Measurements from ENCODE around the genes CSTL1 and CST8.

- PRO-cap = no peak
Measured at GRCh38 chr20:23025390-23026015, 9.6 kb upstream of the SSTR4 start.

DNA sequence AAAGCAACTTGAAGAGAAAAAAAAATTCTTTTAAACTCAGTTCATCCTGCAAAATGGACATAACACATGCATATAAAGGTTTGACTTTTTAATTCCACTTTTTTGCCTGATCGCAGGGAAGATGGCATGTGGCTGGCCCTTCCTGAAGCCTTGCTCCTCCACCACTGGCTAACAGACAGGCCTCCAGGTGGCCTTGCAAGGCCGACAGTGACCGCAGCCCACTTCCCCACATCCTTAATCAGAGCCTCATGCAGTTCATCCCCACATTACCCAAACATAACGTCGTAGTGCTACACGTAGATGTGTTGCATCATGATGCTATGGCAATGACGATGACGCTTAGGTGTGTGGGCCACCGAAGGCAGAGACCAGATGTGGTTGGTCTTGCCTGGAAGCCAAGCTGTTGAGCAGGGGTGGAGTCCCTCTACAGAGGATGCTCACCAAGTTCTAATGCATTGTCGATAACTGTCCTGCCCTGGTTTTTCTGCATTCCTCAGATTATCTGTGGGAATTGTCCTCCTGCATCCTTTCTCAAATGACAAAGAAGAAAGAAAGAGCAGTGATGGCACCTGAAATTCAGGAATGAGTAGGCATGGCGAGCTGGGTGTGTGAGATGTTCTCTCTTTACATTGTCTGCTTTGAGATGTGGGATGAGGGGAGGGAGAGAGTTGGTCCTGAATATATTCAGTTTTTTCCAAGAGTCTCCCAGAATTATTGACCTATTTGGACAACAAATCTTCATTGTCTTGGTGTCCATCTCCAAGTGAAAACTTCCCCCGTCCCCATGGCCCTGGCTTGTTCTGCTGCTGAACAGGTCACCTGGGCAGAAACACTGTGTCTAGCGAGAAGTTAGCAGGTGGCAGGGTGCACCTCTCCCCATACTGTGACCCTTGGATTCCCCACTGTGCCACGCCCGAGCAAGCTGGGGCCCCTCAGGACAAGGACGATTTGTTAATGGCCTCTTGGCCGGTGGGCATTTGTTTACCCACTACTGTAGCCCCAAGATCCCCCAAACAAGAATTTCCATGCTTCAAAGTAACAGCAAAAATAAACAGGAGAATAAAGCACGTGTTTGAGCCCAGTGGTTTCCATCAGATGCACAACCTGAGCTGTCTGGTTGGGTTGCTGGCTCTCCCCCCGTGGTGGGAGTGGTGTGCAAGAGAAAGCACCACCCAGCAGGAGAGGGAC is 5.3 kb downstream of the CD93 start:
- PRO-cap = no peak

GRCh38 chr20:23092649-23093304 is 6.7 kb upstream of the CD93 start:
- PRO-cap = no peak

- PRO-cap = no peak
Measured at GRCh38 chr20:23126279-23127169, 40.4 kb upstream of the CD93 start.

DNA sequence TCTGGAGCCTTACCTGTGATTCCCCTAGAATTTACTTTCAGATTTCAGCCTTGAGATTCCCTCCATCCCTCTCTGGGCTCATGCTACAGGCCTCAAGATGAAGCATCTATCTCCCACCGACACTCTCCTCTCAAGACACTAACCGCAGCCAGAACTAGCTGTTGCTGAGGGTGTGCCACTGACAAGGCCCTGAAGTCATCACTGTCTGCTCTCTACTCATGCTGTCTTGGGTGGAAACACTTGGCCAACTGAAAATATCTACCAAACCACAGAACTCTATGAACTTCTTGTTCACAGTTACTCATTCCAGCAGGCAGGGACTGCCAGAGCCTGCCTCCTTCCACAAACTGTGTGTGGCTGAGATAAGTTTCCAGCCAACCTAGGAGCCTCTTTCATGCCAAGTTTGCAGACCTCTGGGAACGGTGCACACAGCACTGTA is 45.6 kb upstream of the NXT1 start:
- PRO-cap = no peak

DNA sequence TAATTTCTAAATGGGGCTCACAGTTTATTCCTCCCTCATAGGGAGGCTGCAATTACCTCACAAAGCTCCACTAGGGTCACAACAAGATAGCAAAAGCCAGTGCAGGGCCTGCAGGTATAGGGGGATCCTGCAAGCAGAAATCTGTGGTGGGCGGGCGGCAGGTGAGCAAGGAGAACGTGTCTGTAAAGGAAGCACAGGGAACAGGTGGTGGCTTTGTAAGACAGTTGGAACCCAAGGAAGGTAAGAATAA is at the start of gene CSTL1:
Gene CSTL1 (plus strand): TSS at position 119 of the 250 bp plus-strand sequence.
- PRO-cap = no peak

- PRO-cap = no peak
Measured at GRCh38 chr20:23491017-23491237, at the start of gene CST8. Gene CST8, plus strand, starts transcription at chr20:23491117.

- PRO-cap = no peak
Measured at GRCh38 chr20:23552192-23552611, 16.1 kb downstream of the CST9L start.

- PRO-cap = no peak
Measured at GRCh38 chr20:23756769-23757149, 6.0 kb upstream of the CST1 start.

GRCh38 chr20:24034538-24035136 is 46.1 kb upstream of the GGTLC1 start:
- PRO-cap = unidirectional peak, minus-strand start at chr20:24034924

- PRO-cap = no peak
Measured at GRCh38 chr20:24479488-24479795, 10.0 kb downstream of the SYNDIG1 start.

DNA sequence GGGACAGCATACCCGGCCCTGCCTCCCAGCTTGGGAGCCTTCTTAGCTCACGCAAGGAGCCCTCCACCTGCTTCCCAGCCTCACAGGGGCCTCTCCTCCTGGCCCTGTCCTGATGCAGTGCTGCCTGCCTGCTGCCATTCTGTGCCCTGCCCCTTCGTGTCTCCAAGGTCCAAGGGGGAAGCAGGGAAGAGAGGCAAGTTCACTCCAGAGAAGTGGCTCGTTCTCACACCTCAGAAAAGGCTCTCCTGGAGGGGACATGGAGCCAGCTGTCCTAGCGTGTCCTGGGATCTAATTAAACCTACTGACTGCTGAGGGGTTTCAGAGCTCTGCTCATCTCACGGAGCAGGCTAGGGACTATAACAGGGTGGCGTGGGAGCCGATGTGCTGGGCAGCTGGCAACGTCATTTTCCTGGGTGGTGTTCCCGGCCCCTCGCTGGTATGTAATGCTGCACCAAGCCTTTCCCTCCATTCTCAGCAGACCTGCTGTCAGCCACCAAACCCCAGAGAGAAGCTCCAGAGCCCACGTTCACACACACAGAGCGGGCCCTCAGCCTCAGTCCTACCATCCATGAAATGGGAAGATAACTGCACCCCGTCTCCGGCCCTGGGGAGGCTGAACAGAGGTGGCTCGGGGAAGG is 1.7 kb downstream of the CST7 start:
- PRO-cap = no peak

DNA sequence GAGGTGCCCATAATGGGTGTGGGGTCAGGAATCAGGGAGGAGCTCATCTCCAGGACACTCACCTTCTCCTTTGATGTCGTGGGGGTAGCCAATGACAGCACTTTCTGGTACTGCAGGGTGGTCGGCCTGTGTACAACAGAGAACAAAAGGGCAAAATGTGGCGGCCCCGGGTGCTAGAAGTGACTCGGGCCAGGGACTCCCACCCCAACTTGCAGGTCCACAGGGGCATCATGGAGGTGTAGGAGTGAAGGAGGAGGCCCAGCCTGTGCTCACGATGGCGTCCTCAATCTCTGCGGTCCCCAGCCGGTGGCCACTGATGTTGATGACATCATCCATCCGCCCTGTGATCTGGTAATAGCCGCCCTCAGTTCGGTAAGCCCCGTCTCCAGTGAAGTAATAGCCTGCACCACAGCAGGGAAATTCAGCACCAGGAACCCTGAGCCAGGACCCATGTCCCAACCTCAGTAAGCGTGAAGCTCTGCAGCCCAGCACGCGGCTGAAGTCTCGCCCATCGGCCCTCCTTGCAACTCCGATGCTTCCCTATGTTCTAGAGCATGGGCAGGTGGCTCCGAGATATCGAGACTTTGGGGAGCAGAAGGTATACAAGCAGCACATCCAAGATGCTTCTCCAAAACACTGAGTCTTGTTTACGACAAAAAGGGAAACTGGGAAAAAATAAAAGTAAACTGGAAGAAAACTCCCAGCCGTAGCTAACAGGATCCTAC is 20.1 kb upstream of the APMAP start:
- PRO-cap = no peak

GRCh38 chr20:25030578-25030937 is 27.4 kb downstream of the ACSS1 start:
- PRO-cap = no peak

DNA sequence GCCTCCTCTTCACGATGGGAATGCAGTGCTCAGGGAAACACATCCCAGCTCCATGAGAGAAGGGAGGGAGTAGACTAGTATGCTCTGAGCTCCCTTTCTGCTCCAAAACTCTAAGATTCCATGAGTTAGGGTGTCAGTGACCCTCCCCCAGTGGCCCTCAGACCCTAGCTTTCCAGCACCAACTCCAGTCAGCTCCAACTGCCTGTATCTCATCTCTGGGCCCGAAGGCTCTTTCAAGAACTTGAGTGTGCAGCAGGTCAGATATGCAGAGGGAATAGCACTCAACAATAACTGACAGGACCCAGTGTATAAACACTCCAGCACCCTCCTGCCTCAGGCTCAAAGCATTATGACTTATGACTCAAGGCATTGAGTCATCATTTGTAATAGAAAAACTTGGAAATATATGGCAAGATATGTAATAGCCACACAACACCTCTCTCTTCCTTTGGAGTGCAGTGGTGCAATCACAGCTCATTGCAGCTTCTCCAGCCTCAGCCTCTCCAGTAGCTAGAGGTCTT is 16.8 kb upstream of the ENTPD6 start:
- PRO-cap = no peak

GRCh38 chr20:25255324-25255872 is 7.5 kb downstream of the PYGB start:
- PRO-cap = no peak

- PRO-cap = no peak
Measured at GRCh38 chr20:25300345-25301387, 52.8 kb downstream of the PYGB start.

DNA sequence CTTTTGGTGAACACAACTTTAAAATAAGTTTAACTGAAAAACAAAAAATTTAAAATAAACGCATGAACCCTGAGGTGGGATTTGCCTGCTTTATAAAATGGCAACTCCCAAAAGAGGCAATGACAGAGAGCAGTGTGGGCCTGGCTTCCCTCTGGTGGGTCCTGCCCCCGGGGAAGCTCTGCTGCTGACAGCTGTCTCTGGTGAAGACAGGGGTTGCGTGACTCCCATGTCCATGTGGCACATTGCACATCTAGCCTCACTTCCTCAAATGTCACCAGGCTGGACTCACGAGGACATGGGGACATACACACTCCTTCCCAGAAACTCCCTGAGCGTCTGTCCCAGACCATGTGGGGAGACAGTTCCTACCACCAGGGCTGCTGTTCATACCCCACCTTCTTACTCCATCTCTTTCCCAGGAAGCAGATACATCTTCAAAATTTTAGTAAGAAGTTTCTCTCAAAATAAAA is 66.2 kb downstream of the ABHD12 start:
- PRO-cap = no peak

GRCh38 chr20:25384510-25384931 is 6.1 kb downstream of the ABHD12 start:
- PRO-cap = no peak

DNA sequence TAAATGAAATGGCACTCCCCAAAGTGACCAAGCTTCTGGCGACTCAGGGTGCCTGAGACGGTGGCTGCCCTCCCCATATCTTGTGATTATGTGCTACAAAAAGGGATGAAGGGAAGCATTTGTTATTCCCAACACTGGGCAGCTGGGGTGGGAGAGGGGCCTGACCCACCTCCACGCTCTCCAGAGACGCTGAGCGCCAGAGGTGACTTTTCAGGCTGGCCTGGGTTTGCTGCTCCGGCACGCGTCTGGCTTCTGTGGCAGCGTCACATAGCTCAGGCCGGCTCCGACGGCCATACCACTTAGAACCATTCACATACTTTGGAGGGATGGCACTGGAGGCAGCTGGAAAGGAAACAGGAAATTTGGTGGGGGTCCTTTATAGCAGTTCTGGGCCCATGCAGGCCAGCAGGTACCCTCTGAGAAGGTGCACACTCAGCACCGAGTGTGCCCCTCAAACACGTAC is 72.6 kb downstream of the NINL start:
- PRO-cap = no peak

Measured in left lobe of liver (tissue), 1 donor.